ENCODE measurements around the genes PGAP2, OR51L1, OR52A5, OR51V1, OR51B2 and OR56A3.

DNA sequence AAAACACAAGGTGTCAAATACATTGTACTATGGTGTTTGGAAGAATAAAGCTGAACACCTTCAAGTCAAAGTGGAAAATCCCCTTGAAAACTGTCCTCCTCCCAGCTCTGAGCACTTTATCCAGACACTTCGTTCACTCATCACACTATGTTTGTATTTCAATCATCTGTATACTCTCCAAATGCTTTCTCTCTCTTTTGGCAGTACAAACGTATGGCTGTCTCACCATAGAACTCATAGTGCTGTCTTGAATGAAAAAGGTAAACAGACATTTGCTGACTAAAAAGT is 54.1 kb upstream of the CHRNA10 start:
- PRO-cap, result no peak
- RAMPAGE, long total RNA, 2 experiments, result no peak in any of the 2 experiments

- PRO-cap, result no peak
- RAMPAGE, long total RNA, 2 experiments, result no peak in any of the 2 experiments
These were observed 25.7 kb downstream of the NUP98 start for GRCh38 chr11:3771574-3772046.

GRCh38 chr11:3791274-3791704 is 6.1 kb downstream of the NUP98 start:
- PRO-cap, result no peak
- RAMPAGE, long total RNA, 2 experiments, result no peak in any of the 2 experiments

- PRO-cap, result no peak
- RAMPAGE, long total RNA, 2 experiments, result start-site peak on the plus strand in 1 of 2 experiments, at chr11:3808545-3808600 at its widest, 33 reads per replicate
These were observed at the start of gene PGAP2 for GRCh38 chr11:3807831-3808935. Gene PGAP2 (plus strand): TSS chr11:3808560.

GRCh38 chr11:3855271-3855509 is 274 bp upstream of the STIM1 start:
- PRO-cap, result no peak
- RAMPAGE, long total RNA, 2 experiments, result no peak in any of the 2 experiments

DNA sequence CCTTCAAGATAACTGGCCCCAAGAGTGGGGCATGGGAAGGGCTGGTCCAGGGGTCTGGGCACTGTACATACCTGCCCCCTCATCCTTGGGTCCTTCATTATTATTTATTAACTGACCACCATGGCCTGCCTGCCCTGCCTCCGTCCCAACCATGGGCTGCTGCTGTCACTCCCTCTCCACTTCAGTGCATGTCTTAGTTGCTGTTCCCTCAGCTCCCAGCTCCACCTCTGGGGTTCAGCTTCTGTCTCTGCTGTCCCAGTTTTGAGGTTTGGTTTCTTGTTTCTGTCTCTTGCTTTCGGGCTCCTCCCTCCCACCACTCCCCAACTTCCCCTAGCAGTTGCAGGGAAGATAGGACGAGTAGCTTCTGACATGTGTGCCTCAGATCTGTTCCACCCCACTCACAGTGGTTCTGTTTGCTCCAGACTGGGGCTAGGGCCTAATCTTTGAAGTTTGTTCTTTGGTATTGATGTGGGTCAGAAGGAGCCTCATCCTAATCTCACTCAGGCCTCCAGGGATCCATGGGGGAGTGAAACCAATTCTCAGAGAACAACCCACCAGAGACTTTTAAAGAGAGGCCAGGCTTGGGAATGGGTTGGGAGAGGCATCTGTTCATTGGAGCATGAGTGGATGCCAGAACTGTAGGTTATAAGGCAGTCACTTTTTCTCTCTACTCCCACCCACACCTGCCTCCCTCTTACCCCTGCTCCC is 2.6 kb upstream of the RRM1 start:
- PRO-cap, result no peak
- RAMPAGE, long total RNA, 2 experiments, result no peak in any of the 2 experiments

- PRO-cap, result no peak
- RAMPAGE, long total RNA, 2 experiments, result no peak in any of the 2 experiments
These were observed at the start of gene OR51L1 for GRCh38 chr11:4994613-4995040. Gene OR51L1 (plus strand): TSS chr11:4994851.

DNA sequence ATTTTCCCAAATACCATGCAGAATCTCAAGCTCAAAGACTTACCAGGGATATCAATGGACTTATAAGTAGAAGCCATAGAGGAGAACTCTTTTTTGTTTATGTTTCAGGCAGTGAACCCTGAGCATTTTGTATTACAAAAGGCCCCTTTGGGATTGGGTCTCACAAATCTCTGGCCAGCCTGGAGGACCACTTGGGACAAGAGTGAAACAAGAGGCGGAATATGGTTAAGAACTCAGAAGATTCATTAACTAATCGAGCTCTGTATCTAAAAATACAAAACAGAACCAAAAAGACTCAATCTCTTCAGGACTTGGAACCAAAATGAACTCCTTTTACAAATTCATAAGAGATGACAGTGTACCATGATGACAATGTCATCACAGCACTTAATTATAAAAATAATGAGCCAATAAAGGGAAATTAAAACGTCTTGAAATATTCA is at the start of gene OR52A5:
Gene OR52A5, minus strand, starts transcription at position 89 of the 443 bp plus-strand sequence.
- PRO-cap, result no peak
- RAMPAGE, long total RNA, 2 experiments, result no peak in any of the 2 experiments

- PRO-cap, result no peak
- RAMPAGE, long total RNA, 2 experiments, result no peak in any of the 2 experiments
These were observed at the start of gene OR51V1 for GRCh38 chr11:5200565-5200893. Gene OR51V1 (minus strand): TSS chr11:5200682.

GRCh38 chr11:5246704-5247916 is 2.5 kb downstream of the HBG1 start:
- PRO-cap, result no peak
- RAMPAGE, long total RNA, 2 experiments, result no peak in any of the 2 experiments

DNA sequence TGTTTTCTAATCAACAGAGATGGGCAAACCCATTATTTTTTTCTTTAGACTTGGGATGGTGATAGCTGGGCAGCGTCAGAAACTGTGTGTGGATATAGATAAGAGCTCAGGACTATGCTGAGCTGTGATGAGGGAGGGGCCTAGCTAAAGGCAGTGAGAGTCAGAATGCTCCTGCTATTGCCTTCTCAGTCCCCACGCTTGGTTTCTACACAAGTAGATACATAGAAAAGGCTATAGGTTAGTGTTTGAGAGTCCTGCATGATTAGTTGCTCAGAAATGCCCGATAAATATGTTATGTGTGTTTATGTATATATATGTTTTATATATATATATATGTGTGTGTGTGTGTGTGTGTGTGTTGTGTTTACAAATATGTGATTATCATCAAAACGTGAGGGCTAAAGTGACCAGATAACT is 6.1 kb upstream of the HBE1 start:
- PRO-cap, result no peak
- RAMPAGE, long total RNA, 2 experiments, result no peak in any of the 2 experiments

DNA sequence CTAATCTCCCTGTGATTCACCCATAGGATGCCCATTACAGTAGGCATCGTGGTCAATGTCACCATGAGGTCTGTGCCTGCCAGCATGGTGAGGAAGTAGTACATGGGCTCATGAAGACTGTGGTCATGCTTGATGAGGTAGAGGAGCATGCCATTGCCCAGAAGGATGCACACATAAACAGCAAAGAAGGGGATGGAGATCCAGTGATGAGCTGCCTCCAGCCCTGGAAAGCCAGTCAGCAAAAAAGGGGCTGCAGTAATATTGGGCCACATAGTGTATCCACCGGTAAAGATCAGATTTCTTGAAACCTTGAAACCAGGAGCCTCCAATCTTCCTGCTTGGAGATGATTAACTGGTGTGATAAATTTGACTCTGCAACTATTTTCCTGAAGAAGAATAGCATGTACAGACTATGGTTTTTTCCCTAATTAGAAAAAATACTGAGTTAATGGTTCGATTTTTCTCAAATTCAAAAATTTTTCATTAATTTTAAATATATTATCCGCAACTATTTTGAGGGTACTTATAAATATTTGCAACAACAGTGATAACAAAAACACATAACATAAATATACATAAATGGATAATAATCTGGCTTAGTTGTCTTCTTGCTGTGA is at the start of gene OR51B2:
Gene OR51B2, minus strand, starts transcription at position 272 of the 617 bp plus-strand sequence.
- PRO-cap, result no peak
- RAMPAGE, long total RNA, 2 experiments, result no peak in any of the 2 experiments

DNA sequence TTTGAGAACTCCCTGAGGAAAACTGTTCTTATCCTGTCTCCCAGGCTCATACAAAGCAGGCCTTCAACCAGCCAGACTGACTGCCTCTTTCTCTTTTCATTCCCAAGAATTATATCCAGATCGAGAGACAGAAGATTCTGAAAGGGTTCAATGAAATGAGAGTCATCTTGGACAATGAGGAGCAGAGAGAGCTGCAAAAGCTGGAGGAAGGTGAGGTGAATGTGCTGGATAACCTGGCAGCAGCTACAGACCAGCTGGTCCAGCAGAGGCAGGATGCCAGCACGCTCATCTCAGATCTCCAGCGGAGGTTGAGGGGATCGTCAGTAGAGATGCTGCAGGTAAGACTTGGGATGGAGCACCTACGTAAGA is 8.6 kb downstream of the TRIM22 start:
- PRO-cap, result no peak
- RAMPAGE, long total RNA, 2 experiments, result no peak in any of the 2 experiments

GRCh38 chr11:5942082-5942457 is at the start of gene OR56A3:
Gene OR56A3 (plus strand): TSS chr11:5942251.
- PRO-cap, result no peak
- RAMPAGE, long total RNA, 2 experiments, result no peak in any of the 2 experiments

DNA sequence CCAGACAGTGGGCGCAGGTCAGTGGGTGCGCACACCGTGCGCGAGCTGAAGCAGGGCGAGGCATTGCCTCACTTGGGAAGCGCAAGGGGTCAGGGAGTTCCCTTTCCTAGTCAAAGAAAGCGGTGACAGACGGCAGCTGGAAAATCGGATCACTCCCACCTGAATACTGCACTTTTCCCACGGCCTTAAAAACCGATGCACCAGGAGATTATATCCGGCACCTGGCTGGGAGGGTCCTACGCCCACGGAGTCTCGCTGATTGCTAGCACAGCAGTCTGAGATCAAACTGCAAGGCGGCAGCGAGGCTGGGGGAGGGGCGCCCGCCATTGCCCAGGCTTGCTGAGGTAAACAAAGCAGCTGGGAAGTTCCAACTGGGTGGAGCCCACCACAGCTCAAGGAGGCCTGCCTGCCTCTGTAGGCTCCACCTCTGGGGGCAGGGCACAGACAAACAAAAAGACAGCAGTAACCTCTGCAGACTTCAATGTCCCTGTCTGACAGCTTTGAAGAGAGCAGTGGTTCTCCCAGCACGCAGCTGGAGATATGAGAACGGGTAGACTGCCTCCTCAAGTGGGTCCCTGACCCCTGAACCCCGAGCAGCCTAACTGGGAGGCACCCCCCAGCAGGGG is 26.2 kb downstream of the OR52B2 start:
- PRO-cap, result no peak
- RAMPAGE, long total RNA, 2 experiments, result no peak in any of the 2 experiments

DNA sequence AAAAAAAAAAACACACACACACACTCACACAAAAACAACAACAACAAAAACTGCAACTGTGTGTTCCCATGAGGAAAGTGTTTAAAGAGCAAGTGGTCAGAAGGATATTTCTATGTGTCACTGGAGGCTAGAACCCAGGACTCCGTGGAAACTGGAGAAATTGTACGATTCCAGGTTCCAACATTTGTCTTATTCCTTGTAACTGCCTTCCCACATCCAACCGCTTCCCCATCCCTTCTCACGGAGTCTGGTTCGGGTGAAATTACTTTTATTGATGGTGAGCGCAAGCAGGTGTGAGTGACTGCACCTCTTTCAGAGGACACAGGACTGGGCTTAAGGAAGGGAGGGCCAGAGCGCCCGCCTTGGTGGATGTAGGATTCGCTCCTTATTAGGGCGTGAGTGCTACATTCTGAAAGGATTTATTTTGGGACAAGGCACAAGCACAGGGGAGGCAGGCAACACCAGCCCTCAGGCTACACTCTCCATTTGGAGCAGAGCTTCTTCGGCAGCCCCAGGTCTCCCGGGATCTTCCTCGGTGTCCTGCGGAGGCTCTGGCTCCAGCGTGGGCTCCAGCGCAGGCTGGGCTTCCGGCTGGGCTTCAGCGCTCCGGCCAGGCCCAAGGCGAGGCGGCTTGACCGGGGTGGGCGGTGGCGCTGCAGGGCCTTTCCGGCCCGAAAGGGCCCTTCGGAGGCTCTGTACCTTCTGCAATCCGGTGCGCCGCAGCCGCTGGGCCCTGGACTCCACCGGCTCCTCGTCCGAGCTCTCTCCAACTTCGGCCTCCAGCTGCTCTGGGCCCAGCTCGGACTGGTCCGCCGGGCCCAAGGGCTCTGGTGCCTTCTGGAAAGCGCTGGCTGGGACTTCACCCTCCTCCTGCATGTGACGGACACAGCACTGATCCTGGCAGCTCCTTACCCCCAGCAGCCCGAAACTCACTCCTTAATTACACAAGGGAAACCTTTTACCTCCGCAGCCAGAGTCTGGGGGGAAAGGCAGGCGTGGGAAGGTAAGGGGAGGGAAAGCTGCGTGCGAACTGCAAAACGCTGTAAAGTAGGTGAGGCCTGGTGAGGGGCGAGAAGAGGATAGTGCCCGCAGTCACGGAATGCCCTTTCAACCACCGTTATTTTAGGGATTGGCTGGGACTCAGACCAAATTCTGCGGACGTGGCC is 1.2 kb downstream of the CAVIN3 start:
- PRO-cap, result bidirectional peak, plus-strand start at position 437 of the sequence, minus-strand start at position 335 of the sequence; bidirectional peak, plus-strand start at position 674 of the sequence, minus-strand start at position 581 of the sequence; bidirectional peak, plus-strand start at position 857 of the sequence, minus-strand start at position 781 of the sequence; bidirectional peak, plus-strand start outside the sequence, minus-strand start at position 1,081 of the sequence
- RAMPAGE, long total RNA, 2 experiments, result start-site peak on the plus strand in 2 of 2 experiments, centred at positions 470 to 480 of the sequence, 81 to 156 reads per replicate; start-site peak on the minus strand in 2 of 2 experiments, centred at positions 1,080 to 1,086 of the sequence, 38 to 69 reads per replicate

DNA sequence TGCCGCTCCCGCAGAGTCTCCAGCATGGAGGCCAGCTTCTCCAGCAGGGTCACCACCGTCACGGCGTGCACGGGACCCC is 113 bp downstream of the CAVIN3 start:
- PRO-cap, result no peak
- RAMPAGE, long total RNA, 2 experiments, result no peak in any of the 2 experiments

- PRO-cap, result bidirectional peak, plus-strand start at chr11:6321120, minus-strand start at chr11:6320991
- RAMPAGE, long total RNA, 2 experiments, result no peak in any of the 2 experiments
These were observed 644 bp upstream of the CAVIN3 start for GRCh38 chr11:6320870-6321420.

DNA sequence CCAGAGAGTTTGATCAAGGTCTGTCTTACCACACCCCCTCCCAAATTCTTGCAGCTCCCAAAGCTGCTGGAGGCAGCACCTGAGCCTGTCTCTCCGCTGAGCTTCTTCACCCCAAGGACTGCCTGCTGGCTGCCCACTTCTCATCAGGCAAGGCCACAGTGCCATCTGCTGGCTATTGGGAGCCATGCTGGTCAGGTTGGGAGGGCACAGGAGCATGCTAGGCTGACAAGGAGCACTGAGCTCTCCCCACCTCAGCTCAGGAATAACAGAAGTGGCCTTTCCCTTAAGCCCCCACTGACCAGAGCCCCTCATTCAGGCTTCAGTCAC is 27.2 kb upstream of the SMPD1 start:
- PRO-cap, result no peak
- RAMPAGE, long total RNA, 2 experiments, result no peak in any of the 2 experiments

- PRO-cap, result no peak
- RAMPAGE, long total RNA, 2 experiments, result no peak in any of the 2 experiments
These were observed 1.2 kb downstream of the SMPD1 start for GRCh38 chr11:6391122-6392259.